Neutrophil (primary cell): ENCODE measurements around the genes IGFL3 and PRKD2.

GRCh38 chr19:45642898-45643413 is 3.8 kb upstream of the EML2 start:
- PRO-cap: no peak

- PRO-cap: no peak
Measured at GRCh38 chr19:45721352-45721584, 9.4 kb downstream of the FBXO46 start.

DNA sequence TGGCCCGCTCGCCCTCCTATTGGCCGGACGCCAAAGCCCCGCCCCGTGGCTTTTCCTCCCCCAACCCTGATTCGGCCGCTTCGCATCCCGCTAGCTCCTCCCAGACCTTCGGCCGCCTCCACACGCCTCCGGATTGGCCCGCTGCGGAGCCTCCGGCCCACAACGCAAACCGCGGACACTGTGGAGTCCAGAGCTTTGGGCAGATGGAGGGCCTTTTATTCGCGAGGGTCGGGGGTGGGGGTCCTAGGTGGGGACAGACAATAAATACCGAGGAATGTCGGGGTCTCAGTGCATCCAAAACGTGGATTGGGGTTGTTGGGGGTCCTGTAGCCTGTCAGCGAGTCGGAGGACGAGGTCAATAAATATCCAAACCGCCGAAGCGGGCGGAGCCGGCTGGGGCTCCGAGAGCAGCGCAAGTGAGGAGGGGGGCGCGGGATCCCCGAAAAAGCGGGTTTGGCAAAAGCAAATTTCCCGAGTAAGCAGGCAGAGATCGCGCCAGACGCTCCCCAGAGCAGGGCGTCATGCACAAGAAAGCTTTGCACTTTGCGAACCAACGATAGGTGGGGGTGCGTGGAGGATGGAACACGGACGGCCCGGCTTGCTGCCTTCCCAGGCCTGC is 580 bp upstream of the SIX5 start:
- PRO-cap: no peak

- PRO-cap: no peak
Measured at GRCh38 chr19:45793013-45793354, 339 bp upstream of the DMWD start.

DNA sequence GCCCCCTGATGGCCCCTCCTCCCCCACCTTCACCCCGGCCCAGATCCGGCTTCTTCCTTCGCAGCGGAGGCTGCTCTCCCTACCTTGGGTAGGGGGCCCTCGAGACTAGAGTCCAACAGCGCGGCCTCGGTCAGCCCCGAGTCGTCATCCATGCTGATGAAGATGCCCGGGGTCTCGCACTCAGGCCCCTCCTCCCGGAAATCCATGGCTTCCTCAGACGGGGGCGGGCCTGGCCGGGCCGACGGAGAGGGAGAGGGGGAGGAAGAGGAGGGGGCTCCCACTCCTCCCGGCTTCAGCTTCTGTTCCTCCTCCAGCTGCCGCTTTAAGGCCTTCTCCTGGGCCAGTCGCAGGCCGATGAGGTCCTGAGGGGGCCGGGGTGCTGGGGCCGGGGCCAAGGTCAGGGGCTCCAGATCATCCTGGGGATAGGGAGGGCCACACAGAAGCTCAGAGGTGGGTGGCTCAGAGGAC is 694 bp upstream of the RSPH6A start:
- PRO-cap: no peak

DNA sequence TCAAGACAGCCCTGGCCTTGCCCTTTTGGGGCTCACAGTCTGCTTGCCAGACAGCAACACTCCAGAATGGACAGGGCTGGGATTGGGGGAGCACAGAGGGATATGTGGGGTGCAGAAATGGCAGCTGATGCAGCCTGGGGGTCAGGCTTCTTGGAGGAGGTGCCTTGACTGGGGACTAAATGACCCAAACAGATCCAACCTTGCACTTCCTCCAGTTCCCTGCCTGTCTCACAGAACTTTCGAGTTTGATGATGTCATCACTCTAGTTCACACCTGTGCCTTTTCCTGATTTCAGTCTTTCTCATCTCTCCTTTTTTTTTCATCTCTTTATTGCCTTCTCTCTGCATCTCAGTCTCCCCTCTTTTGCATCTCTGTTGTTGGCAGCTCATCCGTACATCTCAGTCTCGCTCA is 4.6 kb downstream of the IRF2BP1 start:
- PRO-cap: no peak

GRCh38 chr19:45901145-45901932 is 1.1 kb downstream of the MYPOP start:
- PRO-cap: no peak

GRCh38 chr19:46020578-46021420 is 2.1 kb downstream of the PGLYRP1 start:
- PRO-cap: no peak

- PRO-cap: no peak
Measured at GRCh38 chr19:46076792-46077426, 36.1 kb upstream of the IGFL4 start.

DNA sequence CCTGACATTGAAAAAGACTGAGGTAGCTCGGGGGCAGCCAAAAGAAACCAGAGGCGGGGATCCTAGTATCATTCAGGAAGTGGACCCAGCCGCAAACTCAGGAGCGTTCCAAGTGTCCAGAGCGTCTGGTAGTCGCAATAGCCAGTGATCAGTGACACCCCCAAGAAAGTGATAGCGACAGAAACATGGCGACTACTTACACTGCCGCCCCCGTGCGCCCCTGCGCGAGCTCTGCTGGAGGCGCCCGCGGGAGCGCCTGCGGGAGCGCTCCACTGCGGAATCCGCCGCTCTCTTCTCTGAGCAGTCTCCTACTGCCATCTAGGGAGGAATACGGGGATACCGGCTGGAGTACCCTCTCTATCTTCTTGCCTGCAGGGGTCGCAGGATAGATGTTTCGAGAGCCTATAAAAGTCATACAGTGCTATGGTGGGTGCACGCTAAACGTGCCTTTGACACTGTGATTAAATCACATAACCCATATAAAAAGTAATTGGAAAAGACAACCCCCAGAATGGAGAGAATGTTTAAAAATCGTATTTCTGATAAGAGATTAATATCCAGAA is 36.7 kb upstream of the IGFL4 start:
- PRO-cap: no peak

GRCh38 chr19:46124394-46124983 is at the start of gene IGFL3:
IGFL3 (minus strand) TSS chr19:46124688.
- PRO-cap: no peak

GRCh38 chr19:46192041-46192287 is 37.6 kb upstream of the IGFL1 start:
- PRO-cap: no peak

DNA sequence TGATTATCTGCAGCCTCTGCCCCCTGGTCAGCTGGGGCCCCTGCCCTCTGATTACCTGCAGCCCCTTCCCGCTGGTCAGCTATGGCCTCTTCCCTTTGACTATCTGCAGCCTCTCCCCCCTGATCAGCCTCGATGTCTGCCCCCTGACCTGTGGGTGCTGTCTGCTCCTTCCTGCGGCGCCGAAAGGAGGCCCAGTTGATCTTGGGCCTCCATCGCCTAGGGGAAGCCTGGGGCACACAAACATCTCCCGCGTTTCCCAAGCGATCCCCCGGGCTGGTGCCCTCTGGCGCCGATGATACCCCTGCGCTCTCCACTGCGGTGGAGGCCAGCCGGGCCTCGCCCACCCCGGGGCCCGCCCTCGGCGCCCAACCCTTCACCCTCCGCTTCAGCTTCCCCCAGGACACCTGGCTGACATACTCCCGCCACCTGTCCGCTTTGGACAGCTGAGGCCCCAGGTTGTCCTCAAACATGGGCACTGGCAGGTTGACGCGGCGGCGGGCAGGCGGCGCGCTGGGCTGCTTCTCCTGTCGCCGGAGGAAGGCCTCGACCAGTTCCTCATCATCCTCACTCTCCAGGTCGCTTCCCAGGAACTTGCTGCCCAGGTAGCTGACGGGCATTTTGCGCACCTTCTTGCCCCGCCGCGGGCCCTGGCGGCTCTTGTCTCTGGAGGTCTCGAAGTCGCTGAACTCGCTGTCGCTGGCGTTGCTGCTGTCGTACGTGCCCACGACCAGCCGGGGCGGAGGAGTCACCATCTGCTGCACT is 1.4 kb downstream of the CCDC8 start:
- PRO-cap: no peak

GRCh38 chr19:46412569-46412975 is 792 bp downstream of the CCDC8 start:
- PRO-cap: no peak

DNA sequence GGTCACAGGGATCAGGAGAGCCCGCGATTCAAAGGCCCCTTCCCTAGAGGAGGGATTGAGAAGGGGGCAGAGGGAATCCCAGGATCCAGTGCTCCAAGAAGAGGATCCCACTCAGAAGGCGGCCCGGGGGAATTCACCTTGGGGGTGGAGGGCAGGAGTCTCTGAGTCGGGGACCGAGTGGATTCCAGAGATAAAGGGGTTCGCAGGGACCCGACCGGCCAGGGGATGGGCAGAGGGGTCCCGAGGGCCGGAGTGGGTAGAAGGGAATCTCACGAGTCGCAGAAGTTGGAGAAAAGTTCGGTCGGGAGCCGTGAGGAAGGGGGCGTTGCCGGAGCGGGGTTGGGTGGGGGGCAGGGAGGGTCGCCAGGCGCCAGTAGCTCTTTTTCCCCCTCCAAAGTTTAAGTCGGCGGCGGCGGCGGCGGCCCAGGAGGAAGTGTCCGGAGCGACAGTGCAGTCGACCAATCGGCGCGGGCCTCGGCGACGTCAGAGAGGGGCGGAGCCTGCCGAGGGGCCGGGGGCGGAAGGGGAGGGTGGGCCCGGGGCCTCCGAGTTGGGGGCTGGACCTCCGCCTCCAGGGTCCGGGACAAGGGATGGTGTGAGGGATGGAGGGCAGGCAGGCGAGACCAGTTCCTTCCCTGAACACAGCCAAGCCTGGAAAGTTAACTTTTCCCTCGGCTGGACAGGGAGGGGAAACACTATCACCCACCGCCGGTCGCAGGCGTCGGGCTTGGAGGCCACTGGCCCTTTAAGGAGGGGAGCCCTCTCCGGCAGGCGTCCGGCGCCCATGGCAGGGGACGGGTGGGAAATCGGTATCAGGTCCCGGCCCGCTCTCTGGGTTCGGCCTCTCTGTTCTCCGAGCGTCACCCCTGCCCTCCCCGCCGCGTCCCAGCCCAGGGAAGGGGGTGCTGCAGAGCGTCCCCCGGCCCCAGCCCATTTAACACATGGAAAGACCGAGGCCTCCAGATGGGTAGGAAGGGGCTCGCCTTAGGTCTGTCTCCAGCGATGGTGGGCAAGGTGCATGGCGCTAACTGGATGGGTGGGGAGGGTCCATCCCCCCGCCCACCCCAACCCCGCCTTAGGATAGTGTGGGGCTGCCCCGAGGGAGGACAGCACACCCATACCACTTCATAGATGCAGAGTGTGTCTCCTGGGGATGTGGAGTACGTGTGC is at the start of gene PRKD2:
Gene PRKD2 (minus strand): TSS at position 437 of the 1,170 bp plus-strand sequence.
- PRO-cap: bidirectional peak, plus-strand start at position 586 of the sequence, minus-strand start at position 435 of the sequence

DNA sequence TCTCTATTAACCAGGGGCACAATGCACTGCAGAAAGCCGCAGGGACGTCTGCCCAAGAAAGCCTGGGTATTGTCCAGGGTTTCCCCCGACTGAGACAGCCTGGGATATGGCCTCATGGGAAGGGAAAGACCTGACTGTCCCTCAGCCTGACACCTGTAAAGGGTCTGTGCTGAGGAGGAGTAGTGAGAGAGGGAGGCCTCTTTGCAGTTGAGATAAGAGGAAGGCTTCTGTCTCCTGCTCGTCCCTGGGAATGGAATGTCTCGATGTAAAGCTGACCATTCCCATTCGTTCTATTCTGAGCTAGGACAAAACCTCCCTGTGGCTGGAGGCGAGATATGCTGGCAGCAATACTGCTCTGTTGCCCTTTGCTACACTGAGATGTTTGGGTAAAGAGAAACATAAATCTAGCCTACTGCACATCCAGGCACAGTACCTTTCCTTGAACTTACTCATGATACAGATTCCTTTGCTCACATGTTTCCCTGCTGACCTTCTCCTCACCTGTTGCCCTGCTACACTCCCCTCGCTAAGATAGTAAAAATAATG is 19.7 kb downstream of the SLC1A5 start:
- PRO-cap: no peak

GRCh38 chr19:46920264-46921384 is 59.8 kb downstream of the ARHGAP35 start:
- PRO-cap: no peak

DNA sequence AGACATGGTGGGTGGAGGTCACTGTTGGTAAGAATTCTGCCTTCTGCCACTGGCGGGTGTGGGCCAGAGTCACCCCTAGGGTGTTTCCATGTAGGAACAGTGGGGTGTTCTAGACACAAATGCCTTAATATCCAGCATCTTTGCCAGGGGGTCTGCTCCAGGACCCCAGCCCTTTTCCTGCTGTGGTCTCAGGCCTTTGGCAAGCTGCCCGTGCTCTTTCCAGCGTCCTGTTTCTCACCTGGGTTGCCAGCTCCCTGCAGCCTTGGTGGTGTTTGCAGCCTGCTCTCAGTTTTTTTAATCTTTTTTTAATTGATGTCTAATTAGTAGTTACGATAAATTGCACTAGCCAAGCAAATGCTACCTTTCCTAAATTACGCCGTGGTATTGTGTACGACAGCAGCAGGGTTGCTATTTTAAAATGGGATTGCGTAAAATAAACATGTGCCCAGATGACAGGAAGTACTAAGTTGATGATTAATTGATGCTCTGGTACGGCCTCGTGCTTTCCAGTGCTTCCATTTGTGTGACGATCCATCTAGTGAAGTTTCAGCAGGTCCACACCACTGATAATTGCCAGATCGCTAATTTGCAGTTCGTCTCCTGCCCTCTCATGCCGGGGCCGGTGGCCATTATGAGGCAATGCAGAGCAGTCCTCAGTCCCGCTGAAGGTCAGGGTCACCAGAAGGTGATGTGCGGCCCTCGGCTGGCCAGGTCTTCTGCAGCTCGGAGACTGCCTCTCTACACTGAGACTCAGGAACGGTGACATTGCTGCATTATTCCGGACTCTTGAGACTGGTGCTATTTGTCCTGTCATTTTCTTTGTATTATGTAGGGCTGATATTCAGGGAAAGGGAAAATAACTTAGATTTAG is 35.2 kb upstream of the NPAS1 start:
- PRO-cap: no peak

GRCh38 chr19:47107221-47108400 is 6.0 kb downstream of the ZC3H4 start:
- PRO-cap: no peak

- PRO-cap: no peak
Measured at GRCh38 chr19:47150148-47150888, 19.7 kb downstream of the SAE1 start.